Urinary bladder (tissue), 3 donors: ENCODE results near the genes SUPT4H1, RAD51C, SMG8 and YPEL2.

GRCh38 chr17:58085593-58086284 is 2.5 kb downstream of the DYNLL2 start:
- PRO-cap: no peak
- RAMPAGE, long total RNA: no peak

DNA sequence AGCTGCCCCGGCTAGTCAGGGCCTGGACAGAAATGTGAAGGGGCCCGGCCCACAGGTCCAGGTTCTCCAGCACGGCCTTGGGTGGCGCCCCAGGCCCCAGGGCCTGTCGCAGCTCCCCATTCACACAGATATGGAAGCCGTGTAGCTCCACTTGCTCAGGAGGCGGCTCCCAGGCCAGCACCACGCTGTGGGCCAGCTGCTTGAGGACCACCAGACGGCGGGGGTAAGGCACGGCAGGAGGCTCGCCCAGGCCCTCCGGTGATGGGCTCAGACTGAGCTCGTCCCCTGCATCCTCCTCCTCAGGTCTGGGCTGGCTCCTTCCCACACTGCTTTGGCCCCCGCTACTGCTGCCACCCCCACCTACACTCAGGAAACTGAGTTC is 16.4 kb downstream of the TSPOAP1 start:
- PRO-cap: no peak
- RAMPAGE, long total RNA: no peak

DNA sequence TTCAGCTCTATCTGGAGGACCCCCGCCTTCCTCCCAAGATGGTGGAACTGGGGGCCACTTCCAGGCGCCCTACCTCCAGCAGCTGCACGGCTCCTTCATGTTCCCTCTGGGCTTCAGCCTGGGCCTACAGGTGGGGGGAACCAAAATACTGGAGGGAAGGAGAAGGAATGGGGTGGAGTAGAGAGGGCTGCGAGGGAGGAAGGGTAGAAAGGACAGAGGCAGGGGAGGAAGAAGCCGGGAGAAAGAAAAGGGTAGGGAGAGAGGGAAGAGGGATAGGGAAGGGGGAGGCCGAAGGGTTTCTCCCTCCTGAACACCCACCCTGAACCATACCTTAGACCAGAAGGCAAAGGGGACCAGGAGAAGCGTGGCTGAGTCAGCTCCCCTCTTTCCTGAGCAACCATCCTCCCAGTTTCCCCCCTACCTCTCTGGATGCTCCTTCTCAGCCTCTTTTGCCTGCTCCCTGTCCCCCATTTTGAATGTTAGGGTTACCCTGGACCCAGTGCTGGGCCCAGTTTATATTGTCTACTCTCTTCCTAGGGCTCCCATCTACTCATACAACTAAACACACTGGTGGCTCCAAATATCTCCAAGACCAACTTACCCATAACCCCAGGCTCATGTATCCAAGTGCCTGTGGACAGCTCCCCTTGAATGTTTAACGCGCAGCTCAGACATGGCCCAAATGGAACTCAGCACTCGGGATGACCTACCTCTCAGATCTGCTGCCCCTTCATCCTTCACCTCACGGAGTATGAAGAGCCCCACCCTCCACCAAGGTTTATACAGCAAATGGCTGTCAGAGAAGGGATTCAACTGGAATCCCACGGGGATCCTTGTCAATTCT is 7.9 kb downstream of the TSPOAP1 start:
- PRO-cap: no peak
- RAMPAGE, long total RNA: no peak

DNA sequence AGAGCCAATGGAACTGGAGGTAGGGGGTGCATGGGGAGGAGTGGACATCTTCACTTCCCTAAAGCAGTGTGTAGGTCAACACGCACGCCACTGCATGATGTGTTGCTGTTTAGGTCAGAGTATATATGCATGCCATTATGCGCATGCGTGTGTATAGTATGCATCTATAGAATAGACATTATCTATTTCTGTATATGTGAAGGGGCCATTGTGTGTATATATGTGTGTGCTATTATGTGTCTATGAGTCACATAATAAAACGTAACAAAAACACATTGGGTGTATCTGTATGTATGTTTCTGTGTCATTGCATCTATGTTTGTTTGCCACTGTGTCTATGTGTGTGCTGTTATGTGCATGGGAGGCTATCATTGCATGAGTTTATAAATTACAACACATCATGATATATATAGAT is 1.1 kb upstream of the TSPOAP1 start:
- PRO-cap: no peak
- RAMPAGE, long total RNA: no peak

DNA sequence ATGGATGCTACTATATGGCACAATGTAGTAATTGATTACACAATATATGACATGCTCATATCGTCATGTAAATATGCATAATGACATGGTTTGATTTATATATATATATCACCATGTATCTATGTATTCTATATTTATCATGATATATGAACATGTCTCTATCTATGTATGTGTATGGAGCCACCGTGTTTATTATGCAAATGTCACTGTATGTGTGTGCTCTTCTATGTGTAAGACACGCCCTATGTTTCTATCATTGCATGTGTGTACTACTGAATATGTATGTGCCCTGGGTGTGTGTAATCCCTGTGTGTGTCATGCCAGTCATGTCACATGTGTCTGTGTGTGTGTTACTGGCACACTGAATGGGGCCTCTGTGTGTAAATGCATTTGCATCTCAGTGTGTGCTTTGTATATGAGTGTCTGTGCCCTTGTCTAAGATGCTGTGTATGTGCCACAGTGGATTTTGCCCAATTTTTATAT is 1.5 kb upstream of the TSPOAP1 start:
- PRO-cap: no peak
- RAMPAGE, long total RNA: no peak

- PRO-cap: no peak
- RAMPAGE, long total RNA: no peak
Measured at GRCh38 chr17:58335812-58336285, 7.3 kb upstream of the TSPOAP1 start.

GRCh38 chr17:58337902-58338589 is 9.5 kb upstream of the TSPOAP1 start:
- PRO-cap: bidirectional peak, plus-strand start at chr17:58338334, minus-strand start at chr17:58338083
- RAMPAGE, long total RNA: no peak

DNA sequence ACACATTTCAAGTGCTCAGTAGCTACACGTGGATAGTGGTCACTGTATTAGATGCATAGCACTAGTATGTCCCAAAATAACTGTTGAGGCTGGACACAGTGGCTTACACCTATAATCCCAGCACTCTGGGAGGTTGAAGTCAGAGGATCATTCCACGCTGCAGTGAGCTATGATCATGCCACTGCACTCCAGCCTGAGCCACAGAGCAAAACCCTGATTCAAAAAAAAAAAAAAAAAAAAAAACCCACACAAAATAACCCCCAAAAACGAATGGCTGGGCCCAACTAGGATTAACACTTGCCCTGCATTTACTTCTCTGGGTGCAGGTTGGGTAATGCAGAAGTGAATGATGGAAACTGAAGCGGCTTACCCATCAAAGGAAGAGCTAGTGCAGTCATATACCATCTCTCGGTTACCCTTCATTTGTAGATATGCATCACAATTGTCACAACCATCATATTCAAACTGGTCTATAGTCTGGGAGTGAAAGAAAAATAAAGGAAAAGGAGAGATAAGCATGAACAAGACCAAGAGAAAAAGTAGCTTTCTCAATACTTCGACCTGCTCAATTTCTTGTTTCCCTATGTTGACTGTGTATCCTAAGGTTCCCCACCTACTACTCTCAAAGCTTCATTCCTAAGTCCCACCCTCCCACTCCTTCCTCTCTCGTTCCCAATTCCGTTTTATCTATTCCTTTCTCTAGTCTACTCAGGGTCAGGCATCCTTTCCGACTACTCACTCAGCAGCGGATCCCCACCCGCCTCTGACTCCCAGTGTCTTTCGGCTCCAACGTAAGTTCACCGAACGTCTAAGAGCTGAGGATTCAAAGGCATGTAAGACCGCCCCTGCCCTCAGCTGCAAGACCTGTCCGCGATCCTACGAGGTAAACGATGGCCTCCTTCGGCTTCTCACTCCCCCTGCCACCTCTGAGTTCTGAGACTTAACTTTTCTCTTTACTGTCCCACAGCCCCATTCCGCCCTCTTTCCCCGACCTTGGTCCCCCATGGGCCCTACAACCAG is 659 bp downstream of the SUPT4H1 start:
- PRO-cap: no peak
- RAMPAGE, long total RNA: no peak

- PRO-cap: bidirectional peak, plus-strand start at chr17:58352313, minus-strand start at chr17:58352201
- RAMPAGE, long total RNA: start-site peak on the minus strand at chr17:58352145-58352231, 563 and 460 reads in 2 replicates
Measured at GRCh38 chr17:58352052-58352866, at the start of gene SUPT4H1. Gene SUPT4H1, minus strand, starts transcription at chr17:58352201.

GRCh38 chr17:58382765-58383197 is 30.8 kb upstream of the SUPT4H1 start:
- PRO-cap: no peak
- RAMPAGE, long total RNA: no peak

GRCh38 chr17:58387936-58388265 is 29.4 kb downstream of the RNF43 start:
- PRO-cap: no peak
- RAMPAGE, long total RNA: no peak

- PRO-cap: no peak
- RAMPAGE, long total RNA: no peak
Measured at GRCh38 chr17:58513156-58513918, 1.1 kb downstream of the MTMR4 start.

DNA sequence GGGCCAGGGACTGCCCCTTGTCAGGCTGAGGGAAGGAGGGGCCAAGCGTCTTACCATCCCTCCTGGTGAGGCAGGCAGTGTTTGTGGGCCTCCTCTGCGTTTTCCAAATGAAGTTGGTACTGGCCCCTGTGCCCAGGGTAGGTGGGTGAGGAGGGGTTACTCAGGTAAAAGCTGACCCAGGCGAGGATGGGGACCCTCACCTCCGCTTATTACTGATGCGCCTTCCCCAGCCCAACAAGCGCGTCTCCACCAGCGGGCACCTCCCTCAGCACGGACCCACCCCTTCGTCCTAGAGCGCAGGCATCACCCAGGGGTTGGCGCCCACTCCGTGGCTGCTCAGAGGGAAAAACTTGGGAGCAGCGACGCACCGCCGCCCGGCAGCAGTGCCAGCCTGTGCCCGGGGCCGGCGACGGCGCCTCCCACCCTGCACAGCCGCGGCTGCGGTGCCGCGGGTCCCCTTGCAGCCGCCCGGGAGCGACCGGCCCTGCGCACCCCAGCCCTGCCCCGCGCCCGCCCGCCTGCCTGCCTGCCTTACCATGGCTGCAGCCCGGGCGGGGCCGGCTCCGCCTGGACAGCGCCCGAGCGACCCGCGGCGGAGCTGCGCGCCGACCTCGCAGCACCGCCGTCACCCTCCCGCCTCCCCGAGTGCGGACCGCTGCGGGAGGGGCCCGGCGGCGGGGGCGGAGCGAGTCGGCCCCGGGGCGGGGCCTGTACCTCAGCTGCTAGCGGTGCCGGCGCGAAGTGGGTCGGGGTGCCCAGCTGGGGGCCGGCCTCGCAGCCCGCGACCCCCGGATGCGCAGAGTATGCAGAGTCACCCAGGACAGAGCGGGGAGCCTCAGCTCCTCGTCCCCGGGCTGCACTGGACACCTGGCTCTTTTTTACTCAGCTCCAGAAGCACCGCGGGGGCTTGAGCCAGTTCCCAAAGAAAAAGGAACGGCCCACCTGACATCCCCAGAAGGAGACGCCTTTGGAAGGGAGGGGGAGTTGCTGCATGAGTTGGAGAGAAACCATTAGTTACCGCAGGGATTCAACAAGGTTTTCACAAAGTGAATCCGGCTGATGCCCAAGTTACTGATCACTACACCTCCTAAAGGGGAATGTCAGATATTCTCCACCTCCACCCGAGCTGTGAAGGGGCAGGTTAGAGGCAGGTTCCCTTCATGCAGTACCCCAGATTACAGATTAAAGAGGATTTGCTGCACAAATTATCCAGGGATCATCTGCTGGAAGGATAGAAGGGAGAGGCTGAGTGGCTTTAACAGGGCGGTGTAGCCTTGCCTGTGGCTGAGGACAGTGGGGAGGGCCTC is 12.2 kb downstream of the SEPTIN4 start:
- PRO-cap: bidirectional peak, plus-strand start at position 339 of the sequence, minus-strand start at position 276 of the sequence; bidirectional peak, plus-strand start at position 740 of the sequence, minus-strand start at position 643 of the sequence
- RAMPAGE, long total RNA: no peak

GRCh38 chr17:58679397-58679853 is 12.4 kb downstream of the IGBP1C start:
- PRO-cap: no peak
- RAMPAGE, long total RNA: no peak

DNA sequence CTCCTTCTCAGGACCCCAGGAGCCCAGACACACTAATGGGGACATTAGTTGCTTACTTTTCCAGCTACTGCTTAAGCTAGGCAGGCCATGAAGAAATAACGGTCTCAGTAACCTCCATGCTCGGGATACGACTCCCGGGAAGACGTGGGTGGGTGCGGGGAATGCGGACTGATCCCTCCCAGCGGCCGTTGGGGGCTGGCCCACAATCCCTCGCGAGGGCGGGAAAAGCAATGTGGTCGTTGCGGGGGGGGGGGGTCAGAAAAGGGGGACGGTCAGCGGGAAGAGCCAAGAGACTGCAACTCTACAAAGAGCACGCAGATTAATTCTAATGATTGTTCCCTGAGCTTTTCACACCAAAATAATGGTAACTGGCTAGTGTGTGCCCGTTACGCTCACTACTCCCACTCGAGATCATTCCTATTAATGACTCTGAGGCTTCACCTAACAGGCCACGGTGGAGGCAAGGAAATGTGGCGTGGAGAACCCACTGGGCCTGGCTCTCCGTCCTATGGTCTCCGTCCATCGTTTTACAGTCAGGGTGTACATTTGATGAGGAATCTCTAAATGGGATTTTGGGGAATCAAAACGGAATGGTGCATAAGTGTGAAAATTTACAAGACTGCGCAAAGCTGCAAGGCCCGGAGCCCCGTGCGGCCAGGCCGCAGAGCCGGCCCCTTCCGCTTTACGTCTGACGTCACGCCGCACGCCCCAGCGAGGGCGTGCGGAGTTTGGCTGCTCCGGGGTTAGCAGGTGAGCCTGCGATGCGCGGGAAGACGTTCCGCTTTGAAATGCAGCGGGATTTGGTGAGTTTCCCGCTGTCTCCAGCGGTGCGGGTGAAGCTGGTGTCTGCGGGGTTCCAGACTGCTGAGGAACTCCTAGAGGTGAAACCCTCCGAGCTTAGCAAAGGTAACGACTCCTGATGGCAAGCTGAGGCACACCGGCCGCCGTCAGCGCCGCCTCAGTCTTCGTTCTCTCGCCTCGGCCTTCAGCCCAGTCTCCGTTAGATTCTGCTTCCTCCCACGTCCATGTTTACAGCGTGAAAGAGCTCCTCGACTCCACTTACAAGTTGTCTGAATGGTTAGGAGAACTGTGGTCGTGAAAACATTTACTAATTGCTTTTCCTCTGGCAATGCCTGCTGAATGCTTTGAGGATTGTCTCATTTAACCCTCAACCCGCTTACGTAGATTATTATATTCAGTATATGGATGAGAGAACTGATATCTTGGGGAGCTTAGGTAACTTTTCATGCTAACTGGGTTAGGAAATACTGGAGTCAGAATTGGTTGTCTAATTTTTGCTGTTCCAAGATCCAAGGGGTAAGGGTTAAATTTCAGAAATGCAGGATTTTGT is at the start of gene RAD51C:
Gene RAD51C, plus strand, starts transcription at position 720 of the 1,351 bp plus-strand sequence.
- PRO-cap: bidirectional peak, plus-strand start at position 749 of the sequence, minus-strand start at position 690 of the sequence
- RAMPAGE, long total RNA: start-site peak on the plus strand centred at position 742 of the sequence, 80 bp wide, 426 and 154 reads in 2 replicates

- PRO-cap: no peak
- RAMPAGE, long total RNA: no peak
Measured at GRCh38 chr17:58756805-58757195, 1.1 kb downstream of the PPM1E start.

GRCh38 chr17:59122157-59122440 is 15.4 kb upstream of the TRIM37 start:
- PRO-cap: no peak
- RAMPAGE, long total RNA: no peak

DNA sequence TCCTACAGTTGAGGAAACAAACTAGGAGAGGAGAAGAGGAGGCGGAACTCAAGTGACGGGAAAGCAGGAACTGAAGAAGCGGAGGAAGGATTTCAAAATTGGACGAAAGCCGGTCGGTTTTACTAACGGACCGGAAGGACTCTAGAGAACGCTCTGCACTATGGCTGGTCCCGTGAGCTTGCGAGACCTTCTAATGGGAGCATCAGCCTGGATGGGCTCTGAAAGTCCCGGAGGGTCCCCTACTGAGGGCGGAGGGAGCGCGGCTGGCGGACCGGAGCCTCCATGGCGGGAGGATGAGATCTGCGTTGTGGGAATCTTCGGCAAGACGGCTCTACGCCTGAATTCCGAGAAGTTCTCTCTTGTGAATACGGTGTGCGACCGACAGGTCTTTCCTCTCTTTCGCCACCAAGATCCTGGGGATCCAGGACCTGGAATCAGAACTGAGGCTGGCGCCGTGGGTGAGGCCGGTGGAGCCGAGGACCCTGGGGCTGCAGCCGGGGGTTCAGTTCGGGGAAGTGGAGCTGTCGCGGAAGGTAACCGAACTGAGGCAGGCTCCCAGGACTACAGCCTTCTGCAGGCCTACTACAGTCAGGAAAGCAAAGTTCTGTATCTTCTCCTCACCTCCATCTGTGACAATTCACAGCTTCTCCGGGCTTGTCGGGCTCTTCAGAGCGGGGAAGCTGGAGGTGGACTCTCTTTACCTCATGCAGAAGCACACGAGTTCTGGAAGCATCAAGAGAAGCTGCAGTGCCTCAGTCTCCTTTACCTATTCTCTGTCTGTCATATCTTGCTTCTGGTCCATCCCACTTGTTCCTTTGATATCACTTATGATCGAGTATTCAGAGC is at the start of gene SMG8:
Gene SMG8, plus strand, starts transcription at position 144 of the 846 bp plus-strand sequence.
- PRO-cap: bidirectional peak, plus-strand start at position 133 of the sequence, minus-strand start at position 72 of the sequence
- RAMPAGE, long total RNA: no peak

DNA sequence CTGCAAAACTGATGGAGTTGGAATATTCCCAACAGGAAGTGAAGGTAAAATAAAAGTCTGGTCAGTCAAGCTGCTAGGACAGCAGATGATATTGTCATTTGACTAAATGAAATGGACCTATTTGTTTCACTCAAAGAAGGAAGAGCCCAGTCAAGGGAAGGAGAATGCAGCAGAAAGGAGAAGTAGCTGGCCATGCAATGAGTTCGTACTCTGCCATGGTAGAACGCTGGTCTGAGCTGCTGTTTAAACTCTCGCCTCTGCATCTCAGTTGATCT is 15.6 kb upstream of the YPEL2 start:
- PRO-cap: no peak
- RAMPAGE, long total RNA: no peak

GRCh38 chr17:59331234-59332108 is at the start of gene YPEL2:
Gene YPEL2, plus strand, starts transcription at chr17:59331655.
- PRO-cap: bidirectional peak, plus-strand start at chr17:59331683, minus-strand start at chr17:59331488
- RAMPAGE, long total RNA: no peak